Subcutaneous preadipocyte (primary cell): ENCODE measurements around a stretch of chr19.

GRCh38 chr19:3037307-3037646, 8.2 kb upstream of the TLE2 start:
- CAGE, long polyA plus RNA = no peak

DNA sequence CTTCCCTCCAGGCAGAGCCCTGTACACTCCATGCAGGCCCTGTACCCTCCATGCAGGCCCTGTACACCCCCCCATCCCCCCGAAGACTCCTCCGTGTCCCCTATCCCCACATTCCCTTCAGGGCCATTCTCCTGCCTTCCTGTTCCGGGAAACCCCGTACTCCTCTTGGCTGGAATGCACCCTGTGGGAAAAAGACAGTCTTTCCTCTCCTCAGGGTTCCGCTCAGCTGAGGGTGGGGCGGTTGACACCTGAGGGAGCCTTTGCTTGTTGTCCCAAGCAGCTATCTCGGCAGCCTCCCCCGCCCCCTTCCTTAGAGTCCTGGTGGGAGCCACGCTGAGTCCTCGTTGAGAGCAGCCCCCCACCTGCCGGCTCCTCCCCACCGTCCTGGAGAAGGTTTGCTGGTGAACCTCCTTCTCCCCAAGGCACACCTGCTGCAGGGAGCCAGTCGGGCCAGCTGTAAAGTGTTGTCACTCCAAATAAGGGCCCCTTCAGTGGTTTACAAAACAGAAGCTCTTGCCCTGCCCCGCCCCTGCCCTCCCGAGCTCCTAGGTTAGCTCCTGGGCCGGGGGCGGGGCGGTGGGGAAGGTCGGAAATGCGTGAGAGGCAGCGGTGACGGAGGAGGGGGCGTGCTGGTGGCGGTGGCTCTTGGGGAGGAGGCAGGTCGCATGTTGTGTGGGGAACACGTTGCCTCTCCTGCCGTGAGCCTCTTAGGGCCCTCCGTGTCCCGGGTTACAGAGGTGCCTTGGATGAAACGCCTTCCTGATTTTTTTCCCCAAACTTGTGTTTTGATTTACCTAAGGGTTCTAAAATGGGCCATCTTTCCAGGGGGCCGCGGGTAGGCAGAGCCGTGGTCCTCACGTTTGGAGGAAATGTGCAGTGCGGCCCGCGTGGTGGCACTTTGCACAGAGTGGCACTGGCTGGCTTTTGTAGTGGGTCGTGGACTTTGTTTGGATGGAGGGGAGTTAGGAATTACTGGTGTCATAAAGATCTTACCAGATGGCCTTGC, 1.6 kb downstream of the GNA11 start:
- CAGE, long polyA plus RNA = no peak

GRCh38 chr19:3118635-3119436, 17.0 kb upstream of the GNA15 start:
- CAGE, long polyA plus RNA = no peak

GRCh38 chr19:3120880-3121593, 14.8 kb upstream of the GNA15 start:
- CAGE, long polyA plus RNA = no peak

DNA sequence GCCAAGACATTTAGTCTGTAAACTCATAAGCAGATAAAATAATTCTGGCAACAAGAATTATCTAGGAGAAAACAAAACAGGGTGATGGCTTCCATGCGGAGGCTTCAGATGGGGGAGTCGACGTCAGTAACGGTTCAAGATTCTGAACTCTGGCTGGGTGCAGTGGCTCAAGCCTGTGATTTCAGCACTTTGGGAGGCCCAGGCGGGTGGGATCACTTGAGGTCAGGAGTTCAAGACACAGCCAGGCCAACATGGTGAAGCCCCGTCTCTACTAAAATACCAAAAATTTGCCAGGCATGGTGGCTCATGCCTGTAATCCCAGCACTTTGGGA, 1.3 kb downstream of the GNA15 start:
- CAGE, long polyA plus RNA = no peak

GRCh38 chr19:3151699-3152621, 16.1 kb downstream of the GNA15 start:
- CAGE, long polyA plus RNA = no peak

DNA sequence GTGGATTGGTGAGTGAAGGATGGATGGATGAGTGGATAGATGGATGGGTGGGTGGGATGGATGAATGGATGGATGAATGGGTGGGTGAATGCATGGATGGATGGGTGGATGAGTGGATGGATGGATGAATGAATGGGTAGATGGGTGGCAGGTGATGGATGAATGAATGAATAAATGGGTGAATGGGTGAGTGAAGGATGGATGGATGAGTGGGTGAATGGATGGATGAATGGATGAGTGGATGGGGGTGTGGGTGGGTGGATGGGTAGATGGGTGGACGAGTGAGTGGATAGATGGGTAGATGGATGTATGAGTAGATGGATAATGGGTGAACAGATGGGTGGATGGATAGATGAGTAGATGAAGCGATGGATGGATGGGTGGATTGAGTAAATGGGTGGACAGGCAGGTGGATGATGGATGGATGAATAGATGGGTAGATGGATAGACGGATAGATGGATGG, 17.8 kb downstream of the GNA15 start:
- CAGE, long polyA plus RNA = no peak

DNA sequence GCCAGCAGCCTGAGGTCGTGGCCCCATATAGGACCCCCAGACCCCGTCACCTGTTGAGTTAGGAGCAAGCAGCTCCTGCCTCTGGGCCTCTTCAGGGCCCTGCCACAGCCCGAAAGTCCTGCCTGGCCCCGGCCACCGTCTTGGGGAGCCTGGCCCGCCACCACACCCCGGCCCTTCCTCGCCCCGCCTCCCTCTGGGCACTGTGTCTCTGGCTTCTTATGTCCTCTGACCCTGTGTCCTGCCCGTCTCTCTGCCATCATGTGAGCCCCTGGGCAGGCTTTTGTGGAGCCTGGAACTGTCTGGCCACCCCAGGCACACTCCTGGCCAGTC, 19.2 kb downstream of the NCLN start:
- CAGE, long polyA plus RNA = no peak

DNA sequence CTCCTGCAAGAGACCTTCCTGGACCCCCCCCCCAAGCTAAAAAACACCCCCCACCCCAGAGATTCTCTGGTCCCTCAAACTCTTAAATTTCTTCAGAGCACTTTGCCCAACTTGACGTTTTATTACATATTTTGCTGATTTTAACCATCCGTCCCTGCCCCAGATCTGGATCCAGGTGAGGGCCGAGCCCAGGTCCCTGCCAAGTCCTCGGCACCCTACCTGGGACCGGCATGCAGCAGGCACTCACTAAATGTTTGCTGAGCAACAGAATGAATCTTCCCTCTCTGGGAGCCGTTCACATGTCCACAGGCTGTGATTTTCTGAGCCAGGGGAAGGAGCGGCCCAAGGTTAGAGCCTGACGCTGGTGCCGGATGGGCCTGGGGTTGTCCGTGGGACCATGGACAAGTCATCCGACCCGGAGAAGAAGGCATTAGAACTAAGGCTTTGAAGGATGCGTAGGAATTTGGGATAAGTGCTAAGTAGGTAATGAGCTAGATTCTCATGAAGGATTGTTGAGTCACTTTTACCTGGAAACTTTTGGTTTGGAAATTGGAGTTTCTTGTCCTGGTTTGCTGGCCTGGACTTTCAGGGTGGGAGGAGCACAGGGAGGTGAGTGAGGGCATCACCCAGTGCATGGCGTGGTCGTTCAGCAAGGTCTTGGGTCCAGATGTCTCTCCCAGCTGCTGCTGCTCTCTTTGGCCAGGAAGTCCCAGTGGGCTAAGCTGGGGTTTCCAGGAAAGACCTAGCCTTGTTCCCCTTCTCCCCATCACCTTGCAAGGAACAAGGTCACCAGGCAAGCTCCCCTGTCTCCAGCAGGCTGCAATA, 7.4 kb downstream of the NFIC start:
- CAGE, long polyA plus RNA = no peak

GRCh38 chr19:3413786-3414213, 47.4 kb downstream of the NFIC start:
- CAGE, long polyA plus RNA = no peak

DNA sequence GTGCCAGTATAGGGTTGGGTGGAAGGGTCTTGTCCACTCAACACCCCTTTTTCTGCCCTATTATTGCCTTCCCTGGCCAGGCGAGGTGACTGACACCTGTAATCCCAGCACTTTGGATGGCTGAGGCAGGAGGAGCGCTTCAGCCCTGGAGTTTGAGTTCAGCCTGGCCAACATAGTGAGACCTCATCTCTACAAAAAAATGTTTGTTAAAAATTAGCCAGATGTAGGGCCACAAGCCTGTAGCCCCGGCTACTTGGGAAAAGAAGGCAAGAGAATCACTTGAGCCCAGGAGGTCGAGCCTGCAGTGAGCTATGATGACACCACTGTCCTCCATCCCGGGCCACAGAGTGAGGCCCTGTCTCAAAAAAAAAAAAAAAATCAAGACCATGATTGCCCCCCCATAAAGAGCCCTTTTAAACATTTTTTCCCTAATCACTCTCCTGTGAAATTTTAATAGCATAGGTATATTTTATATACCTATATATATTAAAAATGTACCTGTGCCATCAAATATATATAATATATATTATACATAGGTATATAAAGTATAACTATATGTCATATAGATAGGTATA, 49.5 kb downstream of the NFIC start:
- CAGE, long polyA plus RNA = no peak

GRCh38 chr19:3429582-3430123, 50.7 kb downstream of the SMIM24 start:
- CAGE, long polyA plus RNA = no peak

DNA sequence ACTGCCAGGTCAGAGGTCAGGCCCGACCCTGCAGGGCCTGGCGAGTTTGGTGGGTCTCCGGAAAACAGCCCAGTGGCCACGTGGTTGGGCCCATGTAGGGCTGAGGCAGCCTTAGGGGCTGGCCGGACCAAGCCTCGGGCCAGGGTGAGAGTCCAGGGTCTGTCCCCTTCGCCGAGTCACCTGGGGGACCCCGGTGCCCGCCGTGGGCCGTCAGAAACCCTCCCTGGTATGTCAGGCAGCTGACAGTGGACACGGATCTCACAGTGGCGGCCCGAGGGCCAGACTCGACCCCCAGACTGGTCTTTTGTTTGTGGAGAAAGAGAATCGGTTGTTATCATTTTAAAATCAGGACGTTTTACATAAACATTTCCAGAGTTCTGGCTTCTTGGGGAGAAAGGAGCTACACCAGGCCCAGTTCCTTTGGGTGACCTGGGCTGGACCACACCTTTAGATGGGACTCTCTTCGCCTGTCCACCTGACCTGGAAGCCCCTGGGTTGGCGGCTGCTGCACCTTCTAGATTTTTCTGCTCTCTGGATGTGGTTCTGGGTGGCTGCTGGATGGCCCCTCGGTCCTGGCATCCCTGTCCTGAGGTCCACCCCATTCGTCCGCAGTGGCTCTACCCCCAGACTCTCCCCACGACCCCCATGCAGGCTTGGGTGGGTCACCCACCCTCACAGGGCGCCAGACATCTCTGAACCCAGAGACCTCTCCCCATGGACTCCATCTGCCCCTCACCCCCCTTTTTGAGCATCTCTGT, 26.2 kb downstream of the SMIM24 start:
- CAGE, long polyA plus RNA = no peak

- CAGE, long polyA plus RNA = no peak
Observed at GRCh38 chr19:3506556-3507332, 633 bp downstream of the FZR1 start.

DNA sequence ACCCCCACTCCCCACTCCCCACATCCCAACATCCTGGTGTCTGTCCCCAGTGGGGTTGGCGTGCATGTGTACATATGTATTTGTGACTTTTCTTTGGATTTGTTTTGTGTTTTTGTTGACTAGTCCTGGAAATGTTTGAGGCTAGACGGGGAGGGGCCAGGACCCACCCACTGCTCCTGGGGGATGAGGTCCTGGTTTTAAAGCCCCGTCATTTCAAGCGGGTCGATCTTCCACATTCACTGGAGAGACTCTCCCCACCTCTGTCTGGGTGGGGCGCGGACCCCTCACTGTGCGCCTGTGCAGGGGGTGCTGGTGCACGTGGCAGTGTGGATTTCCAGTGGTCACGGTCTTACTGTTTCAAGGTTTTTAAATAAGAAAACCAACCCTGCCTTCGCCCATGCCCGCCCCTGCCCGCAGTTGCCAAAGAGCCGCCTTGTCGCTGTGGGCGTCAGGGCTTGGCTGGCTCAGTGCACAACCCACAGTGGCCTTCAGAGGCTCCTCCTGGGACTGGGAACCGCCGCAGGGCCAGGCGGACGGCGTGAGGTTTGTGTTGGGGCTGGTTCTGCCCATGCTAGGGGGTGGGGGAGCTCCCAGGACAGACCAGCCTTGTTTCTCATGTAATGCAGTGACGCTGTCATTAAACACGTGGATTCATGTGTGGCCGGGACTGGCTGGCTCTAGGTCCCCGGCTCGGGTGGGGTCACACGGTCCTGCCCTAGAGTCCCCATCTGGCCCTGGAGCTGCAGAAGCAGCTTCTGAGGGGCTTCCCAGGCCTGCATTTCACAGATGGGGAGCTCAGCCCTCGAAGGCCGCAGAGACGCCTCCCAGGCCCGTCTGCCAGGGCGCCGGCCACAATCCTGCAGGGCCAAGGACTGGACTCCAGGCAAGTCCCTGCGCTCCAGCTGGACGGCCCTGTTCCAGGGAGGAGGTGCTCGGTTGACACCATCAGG, 2.6 kb upstream of the TEKTIP1 start:
- CAGE, long polyA plus RNA = no peak

DNA sequence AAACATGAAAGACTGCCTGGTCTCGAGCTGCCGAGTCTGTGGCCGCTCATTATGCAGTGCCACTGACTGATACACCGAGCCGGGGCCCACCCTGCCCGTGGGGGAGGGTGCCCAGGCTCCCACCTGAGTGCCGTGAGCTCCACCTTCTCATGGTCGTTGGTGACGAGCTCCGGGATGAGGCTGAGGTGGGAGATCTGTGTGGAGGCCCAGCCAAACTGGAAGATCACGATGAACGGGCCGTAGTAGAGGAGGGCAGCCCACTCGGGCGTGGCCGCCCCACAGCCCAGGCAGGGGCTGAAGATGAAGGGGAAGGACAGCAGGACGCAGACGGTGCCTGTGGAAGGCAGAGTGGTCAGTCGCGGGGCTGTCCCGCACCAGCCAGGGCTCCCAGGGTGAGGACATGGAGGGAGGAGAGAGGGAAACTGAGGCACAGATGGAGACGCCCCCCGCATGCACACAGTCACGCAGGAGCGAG, 6.5 kb downstream of the MFSD12 start:
- CAGE, long polyA plus RNA = no peak

GRCh38 chr19:3576693-3577586, 4.2 kb downstream of the HMG20B start:
- CAGE, long polyA plus RNA = no peak

DNA sequence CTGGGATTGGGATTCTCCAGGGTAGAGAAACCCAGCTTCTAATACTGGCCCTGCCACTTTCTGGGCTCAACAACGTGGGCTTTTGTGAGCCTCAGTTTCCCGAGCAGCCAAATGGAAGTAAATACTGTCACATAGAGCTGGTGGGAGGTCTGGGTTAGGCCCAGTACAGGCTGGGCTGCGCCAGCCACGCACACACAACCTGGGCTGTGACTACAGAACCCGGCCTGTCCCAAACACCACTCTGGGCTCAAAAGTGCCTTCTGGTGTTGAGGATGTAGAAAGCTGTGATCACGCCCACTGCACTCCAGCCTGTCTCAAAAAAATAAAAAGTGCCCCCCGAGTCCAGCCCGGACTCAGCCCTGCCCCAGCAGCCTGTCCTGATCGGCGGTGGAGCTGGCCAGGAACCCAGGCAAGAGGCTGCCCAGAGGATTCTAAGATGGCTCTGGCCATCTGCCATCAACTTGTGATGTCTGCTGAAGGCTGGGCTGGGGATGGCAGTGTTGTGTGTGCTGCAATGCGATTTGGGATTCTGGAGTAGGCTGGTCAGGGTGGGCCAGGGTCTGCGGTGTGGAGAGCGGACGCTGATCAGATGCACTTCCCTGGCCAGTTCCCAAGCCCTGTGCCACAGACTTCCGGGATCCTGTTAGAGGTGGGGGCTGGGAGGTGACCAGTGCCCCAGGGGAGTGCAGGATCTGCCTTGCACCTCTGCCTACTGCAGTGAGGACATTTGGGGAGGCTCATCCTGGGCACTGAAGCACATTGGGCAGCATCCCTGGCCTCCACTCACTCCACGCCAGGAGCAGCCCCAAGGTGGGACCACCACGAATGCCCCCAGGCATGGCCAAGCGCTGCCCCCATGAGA, 3.0 kb upstream of the TBXA2R start:
- CAGE, long polyA plus RNA = no peak

- CAGE, long polyA plus RNA = no peak
Observed at GRCh38 chr19:3636323-3636538, 9.6 kb upstream of the CACTIN start.

GRCh38 chr19:3683927-3684664, 16.2 kb downstream of the PIP5K1C start:
- CAGE, long polyA plus RNA = no peak